PFSK-1 (cell line): Measurements from ENCODE around the genes USP15 and RXYLT1.

DNA sequence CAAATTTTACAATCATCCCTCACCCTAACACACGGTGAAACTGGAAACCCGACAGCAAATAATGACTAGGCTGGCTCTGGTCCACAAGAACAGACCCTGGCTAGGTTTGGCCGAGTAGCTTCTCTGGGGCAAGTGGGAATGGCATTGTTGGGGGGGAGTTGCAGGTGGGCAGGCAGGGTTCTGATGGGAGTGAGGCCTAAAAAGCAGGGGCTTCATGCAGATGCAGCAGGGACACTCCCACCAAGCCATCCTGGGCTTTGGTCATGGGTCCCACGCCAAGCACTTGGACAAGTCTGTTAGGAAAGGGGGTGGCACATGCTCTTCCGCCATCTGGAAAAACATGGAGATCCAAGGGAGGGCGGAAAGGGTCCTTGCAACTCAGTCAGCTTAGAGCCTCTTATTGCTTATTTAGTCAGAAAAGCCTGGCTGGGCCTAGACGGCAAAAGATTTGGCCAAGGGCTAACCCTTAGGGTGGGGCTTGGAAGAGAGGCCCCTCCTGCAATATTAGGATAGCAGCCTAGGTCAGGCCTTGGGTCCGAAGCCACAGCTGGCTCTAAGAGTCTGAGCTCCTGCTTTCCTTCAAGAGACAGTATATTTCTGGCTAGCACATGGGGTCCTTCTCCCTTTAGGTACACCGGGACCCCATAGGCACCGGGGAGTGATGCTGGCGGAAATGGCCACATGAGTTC, 2.7 kb upstream of the AVIL start:
- RRBS = no CpG with 5 or more reads among the region's 11 CpGs

- RRBS = no CpG with 5 or more reads among the region's 2 CpGs
Measured at GRCh38 chr12:57825920-57826285, 7.4 kb upstream of the AVIL start.

- RRBS = 1% methylated on average over 4 of the region's 18 CpGs
Measured at GRCh38 chr12:57847103-57847407, 526 bp upstream of the CTDSP2 start.

DNA sequence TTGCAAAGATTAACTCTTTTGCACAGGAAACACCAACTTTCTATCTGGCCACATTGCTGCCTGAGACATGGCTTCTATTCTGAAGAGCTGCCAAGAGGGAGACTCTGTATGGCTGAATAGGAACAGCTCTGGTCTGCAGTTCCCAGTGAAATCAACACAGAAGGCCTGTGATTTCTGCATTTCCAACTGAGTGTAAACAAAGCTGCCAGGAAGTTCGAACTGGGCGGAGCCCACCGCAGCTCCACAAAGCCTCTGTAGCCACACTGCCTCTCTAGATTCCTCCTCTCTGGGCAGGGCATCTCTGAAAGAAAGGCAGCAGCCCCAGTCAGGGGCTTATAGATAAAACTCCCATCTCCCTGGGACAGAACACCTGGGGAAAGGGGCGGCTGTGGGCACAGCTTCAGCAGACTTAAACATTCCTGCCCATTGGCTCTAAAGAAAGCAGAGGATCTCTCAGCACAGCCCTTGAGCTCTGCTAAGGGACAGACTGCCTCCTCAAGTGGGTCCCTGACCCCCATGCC, 484.7 kb downstream of the ATP23 start:
- RRBS = no CpG with 5 or more reads among the region's 4 CpGs

DNA sequence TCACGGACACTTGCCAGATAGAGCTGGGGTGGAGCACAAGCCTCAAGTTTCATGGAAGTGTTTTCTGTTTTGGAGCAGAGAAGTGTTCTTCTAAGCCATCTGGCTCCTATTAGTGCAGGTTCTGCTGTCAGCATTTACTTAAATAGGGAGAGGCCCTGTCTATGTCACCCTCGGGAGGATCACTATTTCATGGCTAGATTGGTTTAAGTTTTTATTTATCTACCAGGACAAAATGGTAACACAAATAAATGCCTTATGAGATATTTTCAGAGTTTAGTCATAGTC, 85.3 kb upstream of the LRIG3 start:
- RRBS = no CpG with 5 or more reads among the region's 2 CpGs

GRCh38 chr12:59717079-59717520, 121.3 kb downstream of the SLC16A7 start:
- RRBS = no CpG with 5 or more reads among the region's 2 CpGs

- RRBS = no CpG with 5 or more reads among the region's 14 CpGs
Measured at GRCh38 chr12:60270099-60270298, 674.2 kb downstream of the SLC16A7 start.

DNA sequence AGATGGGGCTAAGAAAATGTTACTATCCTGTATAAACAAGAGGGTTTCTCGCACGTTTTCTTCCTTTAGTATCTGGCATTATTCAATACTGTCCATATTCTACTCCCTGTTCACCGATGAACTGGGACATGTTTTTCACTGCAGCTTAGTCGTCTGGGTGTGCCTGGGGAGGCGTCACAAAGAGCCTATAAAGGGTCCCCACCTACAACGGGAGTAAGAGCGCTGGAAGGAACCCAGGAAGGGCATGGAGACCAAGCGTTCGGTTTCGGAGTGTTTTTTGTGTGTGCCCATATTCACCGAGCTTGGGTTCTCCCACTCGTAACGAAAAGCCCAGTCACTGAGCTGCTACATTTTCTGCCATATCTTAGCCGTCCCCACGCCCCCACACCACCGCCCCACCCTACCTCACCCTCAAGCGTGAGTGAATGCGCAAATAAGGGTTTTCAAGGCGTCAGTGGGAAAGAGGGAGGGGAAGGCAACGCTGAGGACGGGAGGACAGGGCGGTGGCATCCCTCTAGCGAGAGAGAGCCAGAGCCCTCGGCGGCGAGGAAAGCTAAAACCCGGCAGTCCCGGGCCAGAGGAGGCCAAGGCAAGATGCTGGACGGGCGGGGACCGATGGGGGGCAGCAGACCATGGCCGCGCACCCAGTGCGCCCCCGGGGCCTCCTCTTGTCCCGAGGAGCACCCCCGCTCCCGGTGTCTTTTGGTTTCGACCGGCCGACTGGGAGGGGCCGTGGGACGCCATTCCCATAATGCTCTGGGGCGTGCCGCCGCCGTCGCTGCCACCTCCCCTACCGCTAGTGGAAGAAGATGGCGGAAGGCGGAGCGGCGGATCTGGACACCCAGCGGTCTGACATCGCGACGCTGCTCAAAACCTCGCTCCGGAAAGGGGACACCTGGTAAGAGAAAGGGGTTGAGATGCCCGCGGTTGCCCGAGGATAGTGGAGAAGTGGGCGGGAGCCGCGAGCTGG, at the start of gene USP15:
Gene USP15, plus strand, starts transcription at position 799 of the 970 bp plus-strand sequence.
- RRBS = under 1% methylated on average over 7 of the region's 65 CpGs

- RRBS = no CpG with 5 or more reads among the region's 4 CpGs
Measured at GRCh38 chr12:62552817-62553222, 86.2 kb downstream of the MON2 start.

DNA sequence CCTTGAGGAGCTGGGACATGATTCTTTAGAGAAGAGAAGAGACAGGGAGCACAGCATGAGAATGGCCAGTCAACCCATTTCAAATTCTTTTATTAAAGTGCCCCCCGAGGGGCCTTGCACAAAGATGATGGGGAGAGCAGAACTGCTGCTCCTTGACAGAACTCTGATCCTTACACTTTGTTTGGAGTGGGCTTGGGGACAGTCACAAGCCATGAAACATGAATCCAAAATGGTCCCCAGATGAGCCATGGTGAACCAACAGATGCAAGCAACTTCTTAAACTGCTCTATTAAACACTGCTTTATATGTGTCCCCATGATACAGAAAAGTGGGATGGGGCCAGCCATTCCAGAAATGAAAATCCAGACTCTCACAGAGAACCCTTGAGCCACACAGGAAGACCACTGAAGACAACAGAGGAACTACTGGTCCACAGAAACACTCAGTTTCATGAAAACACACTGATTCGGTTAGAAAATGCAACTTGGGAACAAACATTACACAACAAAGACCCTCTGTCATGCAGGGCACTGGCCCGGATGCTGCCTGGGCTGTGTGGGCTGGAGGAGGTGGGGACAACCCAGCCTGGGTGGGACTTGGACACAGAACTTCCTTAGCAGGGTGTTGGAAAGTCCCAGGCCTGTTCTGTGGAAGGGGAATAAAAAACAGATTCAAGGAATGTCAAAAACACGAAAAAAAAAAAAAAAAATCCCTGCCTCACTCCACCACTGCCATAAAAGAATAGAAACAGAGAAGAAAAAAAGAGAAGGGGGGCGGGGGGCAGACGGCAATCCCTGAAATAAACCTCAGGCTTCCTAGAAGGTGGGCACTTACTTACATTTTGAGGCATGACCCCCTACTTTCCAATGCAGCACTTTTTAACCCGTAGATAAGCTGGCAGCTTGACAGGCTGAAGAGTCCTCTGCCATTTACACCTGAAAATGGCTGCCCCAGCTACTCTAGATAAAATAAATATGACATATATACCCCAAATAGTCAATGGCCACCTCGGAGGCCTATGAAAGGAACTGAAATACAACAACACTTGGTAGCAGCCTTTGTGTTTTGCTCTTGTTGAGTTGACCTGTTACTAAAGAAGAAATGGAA, 180.9 kb downstream of the MON2 start:
- RRBS = no CpG with 5 or more reads among the region's 8 CpGs

- RRBS = 0% methylated on average over 1 of the region's 3 CpGs
Measured at GRCh38 chr12:62679677-62679940, 213.0 kb downstream of the MON2 start.

DNA sequence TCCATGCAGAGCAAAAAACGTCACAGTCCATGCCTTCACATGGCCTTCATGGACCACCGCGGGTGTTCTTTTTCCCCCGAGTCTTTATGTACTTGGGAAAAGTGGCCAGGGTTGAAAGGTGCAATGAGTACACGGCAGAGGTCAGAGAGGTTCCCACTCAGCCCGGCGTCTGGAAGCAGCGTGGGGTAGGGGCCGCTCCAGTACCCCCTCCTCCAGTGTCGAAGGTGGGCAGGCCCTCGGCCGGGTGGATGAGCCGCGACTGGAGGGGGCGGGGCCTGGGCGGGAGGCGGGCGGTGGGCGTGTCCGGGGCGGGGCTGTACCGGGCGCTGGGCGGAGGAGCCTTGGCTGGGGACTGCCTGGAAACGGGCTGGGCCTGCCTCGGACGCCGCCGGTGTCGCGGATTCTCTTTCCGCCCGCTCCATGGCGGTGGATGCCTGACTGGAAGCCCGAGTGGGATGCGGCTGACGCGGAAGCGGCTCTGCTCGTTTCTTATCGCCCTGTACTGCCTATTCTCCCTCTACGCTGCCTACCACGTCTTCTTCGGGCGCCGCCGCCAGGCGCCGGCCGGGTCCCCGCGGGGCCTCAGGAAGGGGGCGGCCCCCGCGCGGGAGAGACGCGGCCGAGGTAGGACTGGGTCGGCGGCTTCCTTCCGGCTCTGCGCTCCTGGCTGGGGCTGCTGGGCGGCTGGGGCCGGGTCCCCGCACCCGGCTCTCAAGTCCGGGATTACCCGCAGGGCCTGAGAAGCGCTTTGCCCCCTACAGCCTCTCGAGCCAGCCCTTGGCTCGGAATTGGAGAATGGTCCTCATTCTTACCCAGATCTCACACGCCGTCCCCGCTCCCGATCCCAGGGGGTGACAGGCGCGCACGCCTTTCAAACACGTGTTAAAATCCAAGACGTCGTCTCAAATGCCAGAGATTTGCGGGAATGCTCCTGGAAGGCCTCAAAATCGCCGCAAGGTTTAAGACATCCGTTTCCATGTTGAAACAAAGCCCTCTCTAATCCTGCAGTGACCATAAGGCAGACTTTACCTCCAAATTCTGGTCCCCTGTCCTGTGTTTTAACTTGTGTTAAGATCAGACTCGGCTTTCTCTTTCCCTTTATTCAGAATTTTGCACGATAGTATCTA, at the start of gene RXYLT1:
Gene RXYLT1, plus strand, starts transcription at position 404 of the 1,127 bp plus-strand sequence.
- RRBS = 1% methylated on average over 35 of the region's 88 CpGs

- RRBS = under 1% methylated on average over 44 of the region's 89 CpGs
Measured at GRCh38 chr12:63843202-63844199, 999 bp upstream of the SRGAP1 start.

GRCh38 chr12:63844949-63845259, 404 bp downstream of the SRGAP1 start:
- RRBS = no CpG with 5 or more reads among the region's 7 CpGs

GRCh38 chr12:63897882-63898366, 53.4 kb downstream of the SRGAP1 start:
- RRBS = no CpG with 5 or more reads among the region's 3 CpGs

DNA sequence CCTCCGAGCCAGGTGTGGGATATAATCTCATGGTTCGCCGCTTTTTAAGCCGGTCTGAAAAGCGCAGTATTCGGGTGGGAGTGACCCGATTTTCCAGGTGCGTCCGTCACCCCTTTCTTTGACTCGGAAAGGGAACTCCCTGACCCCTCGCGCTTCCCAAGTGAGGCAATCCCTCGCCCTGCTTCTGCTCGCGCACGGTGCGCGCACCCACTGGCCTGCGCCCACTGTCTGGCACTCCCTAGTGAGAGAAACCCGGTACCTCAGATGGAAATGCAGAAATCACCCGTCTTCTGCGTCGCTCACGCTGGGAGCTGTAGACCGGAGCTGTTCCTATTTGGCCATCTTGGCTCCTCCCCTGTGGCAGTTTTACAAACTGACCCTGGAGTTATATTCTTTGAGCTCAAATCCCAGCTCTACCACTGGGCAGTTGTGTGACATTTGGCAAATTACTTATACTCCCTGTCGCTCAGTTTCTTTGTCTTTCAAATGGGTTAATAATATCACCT, 71.0 kb upstream of the KICS2 start:
- RRBS = no CpG with 5 or more reads among the region's 26 CpGs

DNA sequence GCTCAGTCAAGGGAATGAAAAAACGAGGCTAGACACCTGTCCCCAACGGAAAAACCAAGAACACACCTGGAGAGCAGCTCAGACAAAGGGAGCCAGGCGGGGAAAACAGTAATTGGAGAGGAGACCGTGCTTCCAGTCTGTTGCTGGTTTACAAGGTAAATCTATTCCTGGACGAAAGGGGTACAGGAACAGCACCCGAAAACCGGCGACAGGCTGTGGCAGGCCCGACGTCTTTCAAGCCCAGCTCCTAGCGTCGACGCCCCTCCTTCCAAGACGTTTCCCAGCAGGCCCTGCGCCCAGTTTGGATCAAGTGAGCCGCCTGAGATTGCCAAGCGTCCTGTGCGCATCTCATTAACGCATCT, 1.5 kb downstream of the C12orf56 start:
- RRBS = no CpG with 5 or more reads among the region's 19 CpGs

- RRBS = no CpG with 5 or more reads among the region's 5 CpGs
Measured at GRCh38 chr12:64418589-64419284, 14.5 kb downstream of the XPOT start.

DNA sequence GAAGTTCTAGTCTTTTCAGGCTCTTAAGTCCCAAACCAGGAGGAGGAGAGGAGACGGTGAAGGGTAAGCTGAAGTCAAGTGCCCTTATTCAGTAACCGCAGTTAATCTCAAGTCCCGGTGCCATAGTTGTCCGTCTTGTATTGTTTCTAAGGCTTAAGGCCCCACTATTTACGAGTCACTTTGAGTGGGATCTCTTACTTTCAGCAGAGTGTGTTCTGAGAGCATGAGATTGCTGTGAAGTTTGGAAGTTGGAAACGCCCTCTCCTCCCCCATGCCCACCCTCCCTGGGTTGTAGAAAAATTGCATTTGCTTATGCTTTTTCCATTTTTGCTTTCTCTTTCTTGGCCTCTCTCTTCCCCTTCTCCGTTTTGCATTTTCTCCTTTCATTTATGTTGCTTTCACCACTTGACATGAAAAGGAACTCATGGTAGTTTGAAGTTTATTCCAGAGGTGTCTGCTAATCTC, 1.6 kb downstream of the RASSF3 start:
- RRBS = no CpG with 5 or more reads among the region's 7 CpGs

- RRBS = no CpG with 5 or more reads among the region's 4 CpGs
Measured at GRCh38 chr12:64665426-64666025, 55.2 kb downstream of the RASSF3 start.